AG04450 (cell line): ENCODE measurements around a stretch of chr6.

GRCh38 chr6:3805784-3806239 lies 43.4 kb upstream of the FAM50B start:
- CAGE, long polyA plus RNA, result no peak
- RRBS, result no CpG with 5 or more reads among the region's 6 CpGs

GRCh38 chr6:3825146-3825562 lies 24.0 kb upstream of the FAM50B start:
- CAGE, long polyA plus RNA, result no peak
- RRBS, result no CpG with 5 or more reads among the region's 4 CpGs

DNA sequence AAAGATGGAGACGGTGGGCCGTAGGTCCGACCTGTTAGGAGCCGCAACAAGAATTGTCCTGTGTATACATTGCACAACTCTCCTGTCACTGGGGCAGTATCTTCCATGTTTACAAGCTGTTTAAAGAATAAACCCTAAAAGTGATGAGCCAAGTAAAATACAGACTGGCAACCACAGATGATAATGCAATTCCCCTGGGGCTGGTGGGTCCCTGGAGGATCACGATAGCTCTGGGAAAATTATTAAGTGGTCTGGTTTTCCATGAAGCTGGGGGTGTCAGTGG lies 8.1 kb upstream of the FAM50B start:
- CAGE, long polyA plus RNA, result no peak
- RRBS, result no CpG with 5 or more reads among the region's 5 CpGs

GRCh38 chr6:3869819-3870428 lies 20.8 kb downstream of the FAM50B start:
- CAGE, long polyA plus RNA, result no peak
- RRBS, result no CpG with 5 or more reads among the region's 8 CpGs

DNA sequence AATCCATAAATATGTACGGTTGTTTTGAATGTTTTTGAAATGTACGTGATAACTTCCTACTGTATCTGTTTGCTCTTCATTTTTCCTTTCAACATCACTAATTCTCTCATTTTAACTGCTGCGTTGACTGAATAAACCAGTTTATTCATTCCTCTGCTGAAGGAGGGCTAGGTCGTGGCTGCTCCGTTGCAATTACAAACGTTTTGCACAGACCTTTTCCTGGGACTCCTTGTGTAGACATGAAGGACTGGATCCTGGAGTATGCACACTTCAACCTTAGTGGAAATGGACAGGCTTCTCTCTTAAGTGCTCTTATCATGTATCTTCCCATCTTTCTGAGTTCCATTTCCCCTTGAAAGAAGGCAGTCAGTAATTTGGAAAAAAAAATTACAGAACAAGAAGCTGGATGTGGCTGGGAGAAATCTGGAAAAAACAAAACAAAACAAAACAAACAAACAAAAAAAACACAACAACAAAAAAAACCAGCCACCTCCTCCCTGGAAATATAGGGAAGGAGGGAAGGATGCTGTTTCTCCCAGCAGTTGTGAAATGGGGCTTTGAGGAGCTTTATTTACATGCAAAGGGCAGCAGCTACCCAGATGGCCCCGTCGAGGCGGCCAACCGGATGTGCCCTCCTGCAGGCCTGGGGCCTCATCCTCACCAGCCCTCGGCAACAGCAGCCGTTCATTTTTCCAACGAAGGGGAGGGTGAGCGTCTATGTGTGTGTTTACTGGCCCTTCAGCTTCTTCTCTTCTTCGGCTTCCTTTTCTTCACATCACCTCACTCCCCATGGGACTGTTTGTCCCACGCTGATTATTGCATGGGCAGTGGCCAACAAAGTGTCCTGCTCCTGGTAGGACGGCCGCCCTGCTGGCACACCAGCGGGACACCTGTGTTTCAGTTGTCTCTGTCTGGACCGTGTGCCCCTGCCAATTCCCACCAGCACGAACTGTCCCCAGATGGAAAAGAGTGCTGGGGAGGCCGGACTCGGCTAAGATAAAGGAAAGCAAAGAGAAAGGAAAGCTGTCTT lies 56.6 kb downstream of the FAM50B start:
- CAGE, long polyA plus RNA, result no peak
- RRBS, result no CpG with 5 or more reads among the region's 23 CpGs

- CAGE, long polyA plus RNA, result no peak
- RRBS, result no CpG with 5 or more reads among the region's 9 CpGs
Measured at GRCh38 chr6:4133745-4134568, 1.4 kb downstream of the ECI2 start.

DNA sequence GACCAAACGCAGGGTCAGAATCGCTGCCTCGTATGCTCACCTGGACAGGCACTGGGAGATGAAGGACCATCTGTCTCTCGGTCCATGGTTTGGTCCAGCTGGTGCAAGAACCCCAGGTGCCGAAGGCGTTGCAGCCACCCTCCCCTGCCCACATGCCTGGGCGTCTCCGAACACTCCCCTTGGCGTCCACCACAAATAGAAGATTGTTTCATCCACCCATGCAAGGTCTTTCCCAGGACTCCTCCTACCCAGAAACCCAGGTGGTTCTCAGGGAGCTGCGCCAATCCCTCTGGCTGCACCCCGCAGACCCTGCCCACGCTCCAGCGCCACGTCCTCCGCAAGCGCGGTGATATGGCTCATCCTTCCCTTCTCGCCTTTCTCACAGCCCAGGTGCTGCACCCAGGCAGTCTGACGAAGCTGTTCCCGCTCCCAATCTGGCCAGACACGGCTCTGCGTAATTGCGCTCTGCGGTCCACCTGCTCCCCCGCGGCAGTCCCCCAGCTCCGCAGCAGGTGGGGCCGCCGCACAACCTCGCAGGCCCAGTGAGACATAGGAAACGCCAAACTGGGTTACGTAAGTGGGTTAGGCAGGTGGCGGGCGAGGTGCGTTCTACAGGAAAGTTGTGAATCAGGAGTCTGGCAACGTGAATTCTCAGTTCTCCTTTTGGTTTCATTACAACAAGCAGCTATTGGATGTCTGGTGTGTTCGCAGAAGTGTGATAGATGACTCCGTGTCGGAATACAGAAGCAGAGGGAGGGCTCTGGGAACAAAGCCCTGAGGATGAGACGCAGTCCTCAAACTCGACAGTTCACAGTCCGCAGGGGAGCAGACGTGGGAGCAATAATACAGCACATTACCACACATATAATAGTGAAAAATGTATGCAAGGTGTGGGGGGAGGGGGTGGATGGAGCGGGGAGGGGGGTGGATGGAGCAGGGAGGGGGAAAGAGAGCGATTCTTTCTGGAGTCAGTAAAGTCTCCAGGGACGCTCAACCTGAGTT lies 146.4 kb upstream of the ECI2 start:
- CAGE, long polyA plus RNA, result no peak
- RRBS, result no CpG with 5 or more reads among the region's 46 CpGs

DNA sequence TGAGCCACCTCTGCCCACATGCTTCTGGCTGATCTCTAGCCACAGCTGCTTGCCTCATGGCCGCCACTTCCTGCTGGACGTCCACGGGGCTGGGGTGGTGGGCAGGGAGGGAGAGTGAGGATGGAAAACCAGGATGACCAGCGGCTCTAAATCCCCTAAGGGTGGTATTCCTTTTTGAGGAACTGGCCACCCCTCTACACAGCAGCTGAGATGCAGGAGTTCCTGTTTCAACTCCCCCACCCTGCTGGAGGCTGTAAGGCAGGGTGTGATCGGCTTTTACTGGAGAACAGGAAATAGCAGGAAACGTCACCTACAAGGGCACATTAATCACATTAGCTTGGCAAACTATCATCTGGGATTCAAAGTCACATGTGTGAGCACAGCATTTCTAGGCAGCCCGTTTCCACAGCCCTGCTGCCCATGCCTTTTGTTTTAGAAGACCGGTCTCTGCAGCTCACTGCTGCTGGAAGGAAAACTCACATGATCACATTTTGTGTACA lies 181.6 kb upstream of the ECI2 start:
- CAGE, long polyA plus RNA, result no peak
- RRBS, result no CpG with 5 or more reads among the region's 8 CpGs

DNA sequence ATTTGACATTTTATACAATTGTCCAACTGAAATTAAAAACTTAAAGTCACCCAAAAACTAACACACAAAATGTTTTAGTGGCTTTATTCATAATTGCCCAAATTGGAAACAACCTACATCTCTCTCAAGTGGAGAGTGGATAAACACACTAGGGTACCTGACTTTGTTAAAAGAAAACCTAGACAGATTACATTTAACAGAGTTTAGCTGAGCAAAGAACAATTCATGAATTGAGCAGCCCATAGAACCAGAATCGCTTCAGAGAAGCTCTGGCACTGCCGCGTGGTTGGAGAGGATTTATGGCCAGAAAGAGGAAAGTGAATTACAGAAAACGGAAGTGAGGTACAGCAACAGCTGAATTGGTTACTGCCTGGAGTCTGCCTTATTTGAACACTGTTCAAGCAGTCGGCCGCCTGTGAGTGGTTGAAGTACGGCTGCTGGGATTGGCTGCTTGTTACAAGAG lies 253.9 kb upstream of the CDYL start:
- CAGE, long polyA plus RNA, result no peak
- RRBS, result no CpG with 5 or more reads among the region's 7 CpGs

- CAGE, long polyA plus RNA, result no peak
- RRBS, result no CpG with 5 or more reads among the region's 5 CpGs
Measured at GRCh38 chr6:4728065-4728501, 48.1 kb upstream of the CDYL start.

- CAGE, long polyA plus RNA, result no peak
- RRBS, result no CpG with 5 or more reads among the region's 2 CpGs
Measured at GRCh38 chr6:4846719-4847165, 70.5 kb downstream of the CDYL start.

GRCh38 chr6:4953440-4954204 lies 50.2 kb downstream of the RPP40 start:
- CAGE, long polyA plus RNA, result no peak
- RRBS, result no CpG with 5 or more reads among the region's 27 CpGs

DNA sequence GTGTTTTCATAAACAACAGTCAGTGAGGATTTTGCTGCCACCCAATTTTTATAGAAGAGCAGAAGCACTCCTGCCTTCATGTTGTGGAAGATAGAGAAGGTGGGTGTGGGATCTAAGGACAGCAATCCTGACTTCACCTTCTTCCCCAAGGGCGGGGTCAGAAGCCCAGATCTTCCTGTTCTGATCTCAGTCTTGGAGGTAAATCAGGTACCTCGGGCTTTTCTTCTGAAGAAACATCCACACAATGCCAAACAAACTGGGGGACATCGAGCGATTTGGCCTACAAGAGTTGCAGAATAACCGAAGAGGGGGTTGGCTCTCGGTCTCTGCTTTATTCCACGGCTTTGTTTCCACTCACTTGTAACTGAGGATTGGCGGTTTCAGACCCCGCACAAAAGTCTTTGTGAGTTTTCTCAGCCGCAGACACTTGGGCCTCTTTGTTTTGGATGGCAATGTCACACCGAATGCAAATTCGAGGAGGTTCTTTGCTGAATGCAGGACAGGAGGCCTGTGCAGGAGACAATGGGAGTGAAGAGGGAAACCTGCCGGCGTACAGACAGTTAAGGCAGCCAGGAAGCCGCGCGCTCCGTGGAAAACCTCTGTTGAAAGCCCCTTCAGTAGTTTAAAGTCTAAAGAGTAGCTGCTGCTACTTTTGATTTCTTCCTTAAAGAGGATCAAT lies 21.8 kb upstream of the RPP40 start:
- CAGE, long polyA plus RNA, result no peak
- RRBS, result no CpG with 5 or more reads among the region's 18 CpGs

DNA sequence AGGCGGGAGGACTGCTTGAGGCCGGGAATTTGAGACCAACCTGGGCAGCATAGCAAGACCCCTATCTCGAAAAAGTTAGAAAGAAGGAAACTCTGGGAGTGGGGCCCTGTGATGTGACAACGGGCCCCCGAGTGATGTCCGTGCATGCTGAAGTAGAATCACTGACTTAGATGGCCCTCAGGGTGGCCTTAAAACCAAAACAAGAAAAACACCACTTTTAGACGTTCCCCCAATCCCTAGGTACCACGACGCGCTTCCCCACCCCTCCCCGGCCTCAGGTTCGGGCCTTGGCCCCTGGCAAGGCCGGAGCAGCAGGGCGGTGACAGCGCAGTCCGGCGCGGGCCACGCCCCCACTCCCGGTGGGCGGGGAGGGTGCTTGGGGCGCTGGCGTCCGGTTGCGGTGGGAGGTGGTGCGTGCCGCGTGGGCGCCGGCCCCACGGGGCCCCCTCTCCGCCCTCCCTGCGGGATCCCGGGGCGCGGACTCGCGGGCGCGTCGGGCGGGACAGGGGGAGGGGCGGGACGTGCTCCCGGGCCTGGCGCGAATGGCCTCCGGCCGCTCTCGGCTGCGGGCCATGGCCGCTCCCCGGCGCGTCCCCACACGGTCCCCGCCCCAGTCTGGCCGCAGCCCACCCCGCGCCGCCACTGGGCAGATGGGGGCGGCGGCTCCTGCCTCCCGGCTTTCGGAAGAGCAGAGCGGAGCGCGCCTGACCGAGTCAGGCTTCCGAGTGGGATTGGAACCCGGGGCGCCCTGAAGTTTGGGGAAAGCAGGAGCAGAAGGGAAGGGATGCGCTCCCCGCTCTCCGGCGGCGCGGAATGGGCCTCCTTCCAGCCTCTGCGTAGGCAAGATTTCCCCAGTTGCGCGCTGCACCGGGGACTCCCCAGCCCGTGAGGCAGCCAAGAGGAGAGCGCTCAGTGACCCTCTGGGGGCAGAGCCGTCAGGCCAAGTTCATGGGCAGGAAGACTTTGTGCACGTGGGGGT lies 815 bp upstream of the PPP1R3G start:
- CAGE, long polyA plus RNA, result no peak
- RRBS, result 5% methylated on average over 53 of the region's 86 CpGs

DNA sequence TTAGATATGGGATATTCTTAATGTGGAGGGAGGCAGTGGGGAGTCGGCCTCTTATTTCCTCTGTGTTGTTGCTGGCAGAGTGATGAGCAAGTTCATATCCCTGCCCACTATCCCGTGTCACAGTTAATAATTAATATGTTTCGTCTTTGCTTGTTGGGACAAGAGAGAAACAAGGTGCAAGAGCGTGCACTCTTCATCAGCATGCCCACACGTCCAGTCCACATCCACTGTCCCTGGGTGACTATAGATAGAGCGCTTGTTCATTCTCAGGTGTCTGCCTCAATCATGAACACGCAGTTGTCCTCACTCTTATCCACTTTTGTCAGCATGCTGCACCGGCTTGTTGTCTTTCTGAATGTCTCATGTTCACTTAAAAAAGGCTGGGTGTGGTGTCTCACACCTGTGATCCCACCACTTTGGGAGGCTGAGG lies 34.0 kb downstream of the PPP1R3G start:
- CAGE, long polyA plus RNA, result no peak
- RRBS, result no CpG with 5 or more reads among the region's 8 CpGs

- CAGE, long polyA plus RNA, result no peak
- RRBS, result no CpG with 5 or more reads among the region's 6 CpGs
Measured at GRCh38 chr6:5174687-5175219, 86.0 kb downstream of the LYRM4 start.

- CAGE, long polyA plus RNA, result no peak
- RRBS, result no CpG with 5 or more reads among the region's 6 CpGs
Measured at GRCh38 chr6:5645294-5645630, 361.5 kb downstream of the NRN1 start.

DNA sequence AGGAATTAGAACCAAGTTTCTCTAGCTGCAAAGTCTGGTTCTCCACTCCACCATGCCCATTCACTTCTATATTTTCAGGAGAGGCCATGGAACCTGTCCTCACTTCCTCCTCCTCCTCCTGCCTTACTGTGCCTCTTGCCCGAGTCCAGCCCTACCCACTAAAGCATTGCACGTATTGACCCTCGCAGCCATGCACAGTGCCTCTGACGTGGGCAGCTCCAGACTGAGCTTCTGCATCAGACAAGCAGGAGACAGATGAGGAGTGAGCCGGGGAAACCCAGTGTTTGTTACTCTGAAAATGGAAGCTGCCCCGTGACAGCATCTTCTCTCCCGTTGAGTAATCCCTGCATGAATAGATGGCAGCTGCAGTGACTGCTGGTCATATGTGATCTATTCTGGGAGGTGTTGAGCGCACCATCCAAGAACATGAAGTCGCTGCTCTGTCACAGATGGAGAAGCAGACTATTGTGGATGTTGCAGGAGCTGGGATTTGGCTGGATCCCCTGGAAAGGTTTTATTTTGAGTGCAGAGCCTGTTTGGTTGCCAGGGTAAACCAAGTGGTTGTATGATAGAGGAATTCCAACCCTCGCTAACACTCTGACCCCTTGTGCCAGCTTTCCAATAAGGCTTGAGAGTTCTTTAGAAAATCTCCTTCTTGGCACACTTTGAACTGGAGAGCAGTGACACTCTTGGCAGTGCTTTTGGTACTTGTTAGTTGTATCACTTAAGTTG lies 242.3 kb downstream of the NRN1 start:
- CAGE, long polyA plus RNA, result no peak
- RRBS, result no CpG with 5 or more reads among the region's 10 CpGs

GRCh38 chr6:5892057-5892796 lies 114.5 kb downstream of the NRN1 start:
- CAGE, long polyA plus RNA, result no peak
- RRBS, result no CpG with 5 or more reads among the region's 34 CpGs

DNA sequence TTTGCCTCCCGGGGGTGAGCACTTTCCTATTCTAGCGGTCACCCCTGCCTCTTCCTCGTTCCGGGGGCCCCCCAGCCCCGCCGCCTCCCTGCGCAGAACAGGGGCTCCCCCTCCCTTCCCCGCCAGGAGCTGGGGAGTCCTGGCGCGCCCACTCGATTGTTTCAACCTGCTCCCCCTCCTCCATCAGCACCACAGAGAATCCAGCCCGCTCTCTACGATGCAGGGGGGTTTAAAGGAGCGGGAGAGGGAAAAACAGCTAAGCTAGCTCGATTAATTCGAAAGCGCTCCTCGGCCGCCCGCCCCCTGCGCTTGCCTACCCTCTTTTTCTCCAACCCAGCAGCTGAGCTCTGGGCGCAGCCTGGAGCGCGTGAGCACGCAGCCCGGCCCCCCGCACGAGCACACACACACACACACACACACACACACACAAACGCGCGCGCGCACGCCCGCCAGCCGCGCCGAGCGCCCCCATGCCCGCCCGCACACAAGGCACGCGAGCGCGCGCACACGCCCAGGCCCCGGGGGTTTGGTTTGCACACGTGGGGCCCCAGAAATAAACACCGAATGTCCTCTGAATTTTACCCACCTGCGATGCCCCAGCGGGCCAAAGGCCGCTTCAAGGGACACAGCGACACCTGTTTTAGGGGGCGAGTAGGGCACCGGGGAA lies 578 bp upstream of the NRN1 start:
- CAGE, long polyA plus RNA, result no peak
- RRBS, result 0% methylated on average over 3 of the region's 56 CpGs